GM19240 (cell line): ENCODE measurements around a stretch of chr2.

DNA sequence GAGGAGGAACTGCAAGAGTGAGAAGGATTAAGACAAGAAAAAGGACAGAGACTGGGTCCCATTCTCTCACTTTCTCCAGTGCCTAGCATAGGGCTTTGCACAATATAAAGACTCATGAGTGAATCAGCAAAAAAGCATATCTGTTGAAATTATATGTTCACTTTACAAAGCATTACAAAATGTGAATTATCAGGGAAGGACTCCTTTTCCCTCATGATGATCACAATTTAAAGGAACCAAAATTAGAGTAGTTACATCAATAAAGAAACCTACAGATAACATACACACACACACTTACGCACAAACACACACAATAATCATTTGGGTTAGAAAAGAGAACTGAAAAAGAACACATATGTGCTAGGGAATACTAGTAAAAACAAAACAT is 42.5 kb downstream of the FIGN start:
- RRBS, result no CpG with 5 or more reads among the region's 1 CpG

GRCh38 chr2:164776149-164776817 is 65.3 kb downstream of the COBLL1 start:
- RRBS, result no CpG with 5 or more reads among the region's 7 CpGs

DNA sequence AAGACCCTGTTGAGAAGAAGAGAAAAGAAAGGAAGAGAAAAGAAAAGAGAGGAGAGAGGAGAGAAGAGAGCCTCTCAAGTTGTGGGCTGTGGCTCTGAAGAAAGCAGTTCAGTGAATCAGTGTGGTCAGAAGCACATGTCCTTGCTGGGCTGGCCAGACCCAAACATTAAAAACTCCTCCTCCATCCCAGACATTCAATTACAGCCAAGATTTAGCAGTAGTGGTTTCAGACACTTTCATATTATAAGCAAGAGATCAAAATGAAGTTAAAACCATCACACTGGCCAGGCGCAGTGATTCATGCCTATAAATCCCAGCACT is 58.3 kb downstream of the COBLL1 start:
- RRBS, result no CpG with 5 or more reads among the region's 1 CpG

GRCh38 chr2:164794398-164794868 is 47.2 kb downstream of the COBLL1 start:
- RRBS, result no CpG with 5 or more reads among the region's 2 CpGs

GRCh38 chr2:164803982-164804561 is 37.6 kb downstream of the COBLL1 start:
- RRBS, result no CpG with 5 or more reads among the region's 2 CpGs

DNA sequence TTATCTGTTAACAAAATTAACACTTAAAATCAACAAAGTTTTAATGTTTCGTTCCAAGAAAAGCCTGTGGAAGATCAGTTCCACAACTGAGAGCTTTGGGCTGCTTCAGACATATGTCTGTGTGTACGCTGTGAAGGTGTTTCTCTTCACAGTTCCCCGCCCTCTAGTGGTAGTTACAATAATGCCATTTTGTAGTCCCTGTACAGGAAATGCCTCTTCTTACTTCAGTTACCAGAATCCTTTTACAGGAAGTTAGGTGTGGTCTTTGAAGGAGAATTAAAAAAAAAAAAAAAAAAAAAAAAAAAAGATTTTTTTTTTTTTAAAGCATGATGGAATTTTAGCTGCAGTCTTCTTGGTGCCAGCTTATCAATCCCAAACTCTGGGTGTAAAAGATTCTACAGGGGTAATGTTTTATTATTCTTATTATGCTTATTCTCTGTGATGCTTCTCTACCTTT is 54.5 kb downstream of the SCN2A start:
- RRBS, result no CpG with 5 or more reads among the region's 3 CpGs

DNA sequence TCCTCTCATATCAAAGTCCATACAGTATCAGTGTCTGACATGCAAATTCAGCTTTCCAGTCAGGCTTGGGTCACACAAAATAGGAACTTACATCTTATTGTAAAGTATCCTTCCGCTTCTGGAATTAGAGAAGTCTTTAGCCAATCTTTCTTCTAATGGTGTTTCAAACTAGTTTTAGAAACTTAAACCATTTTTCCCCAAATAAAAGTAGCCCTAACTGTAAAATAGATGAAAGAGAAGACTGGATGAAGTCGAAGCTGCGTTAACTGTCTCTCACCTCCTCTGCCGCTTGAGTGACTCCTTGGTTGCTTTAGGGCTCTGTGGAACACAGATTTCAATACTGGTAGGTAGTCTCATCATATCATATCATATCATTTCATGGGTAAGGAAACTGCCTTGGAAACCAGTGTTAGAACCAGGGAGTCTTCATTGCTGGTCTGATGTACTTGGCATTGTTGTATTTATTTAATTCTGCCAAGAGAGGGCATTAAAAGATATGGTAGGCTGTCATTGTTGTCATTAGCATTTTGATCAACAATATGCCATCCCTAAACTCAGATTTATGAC is 93.9 kb downstream of the B3GALT1 start:
- RRBS, result no CpG with 5 or more reads among the region's 4 CpGs

DNA sequence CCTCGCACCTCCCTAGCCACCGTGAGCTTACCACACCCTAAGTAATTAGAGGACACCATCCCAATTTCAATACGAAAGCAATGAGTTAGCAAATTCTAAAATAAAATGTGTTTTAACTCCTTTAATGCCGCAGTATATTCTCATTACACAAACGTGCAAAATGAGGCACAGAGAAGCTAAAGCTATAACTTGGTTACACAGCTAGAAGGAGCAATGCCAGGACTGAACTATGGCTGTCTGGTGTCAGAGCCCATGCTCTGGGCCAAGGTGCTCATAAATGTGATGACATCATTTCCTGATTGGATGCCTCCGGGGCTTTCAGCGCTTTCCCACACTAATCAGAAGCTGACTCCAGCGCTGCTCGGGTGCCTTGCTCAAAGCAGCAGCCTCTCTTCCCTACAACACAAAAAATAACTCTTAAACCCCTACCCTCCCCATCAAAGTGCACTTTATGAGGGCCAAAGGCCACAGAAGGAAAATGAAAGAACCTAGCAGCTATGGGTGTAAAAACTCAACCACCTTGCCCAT is 90.8 kb downstream of the STK39 start:
- RRBS, result no CpG with 5 or more reads among the region's 9 CpGs

GRCh38 chr2:168490408-168490798 is 34.3 kb downstream of the CERS6 start:
- RRBS, result no CpG with 5 or more reads among the region's 2 CpGs

DNA sequence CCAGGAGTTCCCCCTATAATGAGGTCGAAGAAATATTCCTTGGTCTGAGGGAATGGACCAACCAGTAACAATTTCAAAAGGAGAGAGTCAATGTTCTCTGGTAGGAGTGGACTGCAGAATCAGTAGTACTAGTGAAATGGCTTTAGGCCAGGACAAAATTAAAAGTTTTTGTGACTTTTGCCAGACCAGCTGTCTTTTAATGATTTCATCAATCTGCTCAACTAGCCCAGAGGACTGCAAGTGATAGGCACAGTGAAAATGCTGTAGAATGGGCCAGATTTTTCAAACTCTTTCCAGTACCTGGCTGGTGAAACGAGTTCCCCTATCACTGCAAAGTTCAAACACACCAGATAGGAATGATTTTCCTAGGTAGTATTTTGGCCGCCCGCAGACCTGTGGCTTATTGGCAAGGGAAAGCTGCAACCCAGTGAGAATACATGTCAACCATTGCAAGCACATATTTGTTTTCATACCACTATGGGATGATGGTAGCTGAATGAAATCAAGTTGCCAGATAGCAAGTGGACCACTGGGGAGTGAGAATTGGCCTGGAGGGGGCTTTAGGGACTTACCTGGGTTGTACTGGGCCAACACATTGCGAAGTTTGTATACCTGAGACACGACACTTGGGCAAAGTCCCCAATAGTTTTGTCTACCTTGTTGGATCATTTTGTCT is 45.6 kb downstream of the CERS6 start:
- RRBS, result no CpG with 5 or more reads among the region's 6 CpGs

DNA sequence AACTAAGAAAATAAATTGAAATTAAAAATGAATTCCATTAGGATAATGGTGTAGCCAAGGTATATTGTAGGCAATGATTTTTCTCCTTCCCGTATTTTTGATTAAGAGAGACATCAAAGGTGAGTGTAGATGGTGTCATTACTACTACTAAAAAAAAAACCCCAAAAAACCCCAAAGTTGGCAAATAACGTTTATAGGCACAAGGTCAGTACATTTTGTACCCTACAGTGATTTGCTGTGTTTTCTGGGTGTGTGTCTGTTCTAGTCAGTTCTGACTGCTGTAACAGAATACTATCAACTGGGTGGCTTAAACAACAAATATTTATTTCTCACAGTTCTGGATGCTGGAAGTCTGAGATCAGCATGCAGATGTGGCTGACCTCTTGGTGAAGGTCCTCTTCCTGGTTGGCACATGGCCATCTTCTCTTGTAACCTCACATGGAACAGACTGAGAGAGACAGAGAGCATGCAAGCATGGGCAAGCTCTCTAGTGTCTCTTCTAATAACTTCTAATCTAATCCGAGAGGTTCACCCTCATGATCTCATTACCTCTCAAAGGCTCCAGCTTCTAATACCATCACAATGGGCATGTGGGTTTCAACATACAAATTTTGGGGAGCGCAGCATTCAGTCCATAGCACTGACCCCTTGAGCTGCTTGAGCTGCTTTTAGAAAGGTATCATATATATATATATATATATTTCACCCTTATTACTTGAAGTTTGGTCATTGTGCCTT is 103.2 kb downstream of the CERS6 start:
- RRBS, result no CpG with 5 or more reads among the region's 4 CpGs

GRCh38 chr2:168617002-168617413 is 160.9 kb downstream of the CERS6 start:
- RRBS, result no CpG with 5 or more reads among the region's 2 CpGs

DNA sequence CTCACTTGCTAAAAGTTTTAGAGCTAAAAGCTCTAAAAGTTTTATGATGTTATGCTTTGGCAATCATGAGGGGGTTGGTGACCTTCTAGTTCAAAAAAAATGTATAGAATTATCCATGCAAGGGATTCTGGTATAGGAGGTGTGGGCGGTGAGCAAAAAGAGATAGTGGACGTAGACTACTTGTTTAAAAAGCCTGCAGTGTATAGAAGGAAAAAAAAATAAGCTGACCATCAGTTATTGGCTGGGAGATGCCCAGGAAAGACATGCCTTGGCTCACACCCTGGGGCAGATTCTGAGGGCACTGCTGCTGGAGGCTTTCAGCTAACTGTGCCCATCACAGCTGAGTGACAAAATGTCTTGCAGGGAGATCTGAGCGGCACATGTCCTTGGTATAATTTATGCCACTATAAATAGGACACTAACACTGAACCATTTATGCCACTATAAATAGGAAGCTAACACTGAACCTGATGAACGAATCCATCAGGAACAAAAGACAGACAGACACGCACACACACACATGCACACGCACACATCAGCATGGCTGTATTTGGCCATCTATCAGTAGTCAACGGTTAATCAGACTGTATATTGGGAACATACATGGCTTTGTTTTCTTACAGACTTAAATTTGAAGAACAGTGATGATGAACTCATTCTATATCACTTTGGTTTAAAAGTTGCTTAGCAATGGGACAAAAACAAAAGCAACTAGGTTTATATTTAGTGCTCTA is 68.2 kb upstream of the NOSTRIN start:
- RRBS, result no CpG with 5 or more reads among the region's 7 CpGs

GRCh38 chr2:169066806-169067515 is 2.4 kb upstream of the DHRS9 start:
- RRBS, result no CpG with 5 or more reads among the region's 2 CpGs

GRCh38 chr2:169583887-169584184 is 315 bp upstream of the PPIG start:
- RRBS, result no CpG with 5 or more reads among the region's 4 CpGs

- RRBS, result no CpG with 5 or more reads among the region's 4 CpGs
Measured at GRCh38 chr2:169717209-169717614, 16.4 kb upstream of the KLHL23 start.

DNA sequence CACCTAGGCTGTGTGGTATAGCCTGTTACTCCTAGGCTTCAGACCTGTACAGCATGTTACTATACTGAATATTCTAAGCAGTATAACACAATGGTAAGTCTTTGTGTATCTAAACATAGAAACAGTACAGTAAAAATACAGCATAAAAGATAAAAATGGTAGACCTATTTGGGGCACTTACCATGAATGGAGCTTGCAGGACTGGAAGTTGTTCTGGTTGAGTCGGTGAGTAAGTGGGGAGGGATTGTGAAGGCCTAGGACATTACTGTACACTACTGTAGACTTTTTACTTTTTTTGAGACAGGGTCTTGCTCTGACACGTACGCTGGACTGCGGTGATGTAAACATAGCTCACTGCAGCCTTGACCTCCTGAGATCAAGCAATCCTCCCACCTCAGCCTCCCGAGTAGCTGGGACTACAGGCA is 6.2 kb downstream of the KLHL23 start:
- RRBS, result no CpG with 5 or more reads among the region's 5 CpGs

DNA sequence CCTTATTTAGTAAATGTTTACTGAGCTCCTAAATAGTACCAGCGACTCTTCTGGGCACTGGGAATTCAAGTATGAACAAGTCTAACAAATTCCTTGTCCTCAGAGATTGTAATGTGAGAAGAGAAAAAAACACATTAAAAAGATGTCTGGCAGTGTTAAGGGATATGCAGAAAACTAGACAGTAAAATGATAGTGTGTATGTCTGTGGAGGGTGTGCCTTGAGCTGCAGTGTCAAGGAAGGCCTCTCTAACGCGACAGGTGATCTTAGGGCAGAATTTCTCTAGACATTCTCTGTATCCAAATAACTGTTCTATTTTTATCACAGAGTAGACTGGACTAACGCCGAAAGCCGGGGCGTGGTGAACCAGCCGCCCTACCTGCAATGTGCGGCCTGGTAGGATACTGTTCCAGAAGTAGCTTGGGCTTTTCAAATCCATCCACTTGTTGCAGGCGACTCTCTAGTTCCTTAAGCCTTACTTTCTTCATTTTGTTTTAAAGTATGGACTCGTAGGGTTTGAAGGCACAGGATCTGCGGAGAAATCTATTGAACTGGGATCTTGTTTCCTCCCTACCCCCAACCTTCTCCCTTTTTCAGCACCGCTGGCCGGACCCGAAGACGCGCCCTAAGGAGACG is 476 bp downstream of the METTL5 start:
- RRBS, result no CpG with 5 or more reads among the region's 18 CpGs